HTR-8/SVneo (cell line): ENCODE measurements around the genes SPANXN1, CXorf51B, MAGEA9B, HSFX1, PASD1 and CNGA2.

GRCh38 chrX:145247270-145247767 is at the start of gene SPANXN1:
Gene SPANXN1, plus strand, starts transcription at chrX:145247503.
- RRBS = no CpG with 5 or more reads among the region's 2 CpGs

DNA sequence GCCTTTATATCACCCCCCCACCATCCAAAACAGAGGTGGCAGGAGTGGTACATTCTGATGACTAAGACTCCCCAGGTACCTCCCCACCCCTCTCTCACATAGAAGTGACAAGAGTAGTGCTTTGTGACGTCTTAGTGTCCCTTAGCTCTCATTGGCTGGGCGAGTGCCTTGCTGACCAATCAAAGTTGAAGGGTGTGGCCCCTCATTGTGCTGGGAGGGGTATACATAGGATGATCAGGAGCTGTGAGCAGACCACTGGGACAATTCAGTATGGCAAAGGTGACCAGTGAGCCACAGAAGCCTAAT is at the start of gene CXorf51B:
Gene CXorf51B, plus strand, starts transcription at position 250 of the 306 bp plus-strand sequence.
- RRBS = no CpG with 5 or more reads among the region's 2 CpGs

DNA sequence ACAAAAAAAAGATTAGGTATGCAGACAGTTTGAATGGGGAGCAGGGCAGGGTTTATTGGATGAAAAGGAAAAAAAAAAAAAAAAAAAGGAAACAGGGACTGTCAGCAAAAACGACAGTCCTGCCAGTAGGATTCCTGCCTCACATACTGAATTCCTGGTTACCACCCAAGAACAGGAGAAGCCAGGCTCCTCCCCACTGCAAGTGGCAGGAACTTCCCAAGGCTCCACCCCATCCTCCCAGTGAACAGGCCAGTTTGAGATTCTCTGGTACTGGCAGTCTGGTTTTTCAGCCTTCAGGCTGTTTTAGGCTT is 360.0 kb upstream of the CXorf51A start:
- RRBS = no CpG with 5 or more reads among the region's 1 CpG

DNA sequence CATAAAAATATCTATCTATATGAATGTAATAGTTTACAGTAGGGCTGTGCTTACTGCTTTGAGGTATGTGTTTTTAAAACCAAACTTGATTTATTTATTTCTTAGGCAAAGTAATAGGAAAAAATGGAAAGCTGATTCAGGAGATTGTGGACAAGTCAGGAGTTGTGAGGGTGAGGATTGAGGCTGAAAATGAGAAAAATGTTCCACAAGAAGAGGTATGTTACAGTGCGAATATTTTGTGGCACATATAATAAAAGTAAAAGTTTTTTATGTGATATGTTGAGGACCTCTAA is 24.6 kb downstream of the FMR1 start:
- RRBS = no CpG with 5 or more reads among the region's 1 CpG

- RRBS = no CpG with 5 or more reads among the region's 5 CpGs
Observed at GRCh38 chrX:147945250-147945806, 33.6 kb downstream of the FMR1 start.

GRCh38 chrX:149495549-149495974 is 9.5 kb downstream of the IDS start:
- RRBS = no CpG with 5 or more reads among the region's 3 CpGs

DNA sequence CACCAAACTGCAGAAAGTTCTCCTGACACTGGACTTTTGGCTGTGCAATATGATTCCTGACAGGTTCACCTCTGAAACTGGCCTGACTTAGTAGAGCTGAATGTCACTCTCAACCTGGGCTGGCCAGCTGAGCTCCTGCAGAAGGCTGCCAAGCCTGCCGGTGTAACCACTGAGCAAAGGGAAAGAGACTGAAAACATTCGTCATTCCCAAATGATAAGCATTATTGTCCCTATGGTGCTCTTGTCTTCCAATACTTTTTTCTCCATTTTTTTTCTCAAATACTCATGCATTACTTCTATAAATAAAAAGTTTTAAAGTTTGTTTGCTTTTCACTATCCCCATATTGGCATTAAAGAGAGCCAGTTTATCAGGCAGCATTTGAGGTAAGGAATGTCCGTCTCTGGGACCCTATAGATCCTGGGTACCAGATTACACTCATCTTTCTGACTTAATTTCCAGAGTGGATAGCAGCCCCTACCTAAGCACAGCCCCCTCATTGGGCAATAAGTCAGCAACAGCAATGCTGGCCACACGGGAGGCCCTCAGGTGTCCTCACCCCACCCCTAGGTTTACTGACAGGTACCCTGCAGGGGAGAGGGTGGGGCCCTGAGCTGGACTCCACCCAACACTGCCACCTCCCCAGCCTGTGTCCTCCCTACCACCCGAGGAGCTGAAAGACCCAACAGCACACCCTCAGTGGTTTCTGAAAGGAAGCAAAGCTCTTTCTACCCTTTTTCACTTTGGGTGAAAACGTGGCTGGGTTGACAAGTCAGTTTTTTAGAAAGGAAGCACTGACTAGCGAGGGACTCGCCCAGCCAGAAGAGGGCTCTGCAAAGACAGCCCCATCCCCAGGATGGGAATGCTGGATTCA is 2.5 kb downstream of the IDS start:
- RRBS = no CpG with 5 or more reads among the region's 8 CpGs

GRCh38 chrX:149504002-149504543 is 1.0 kb downstream of the IDS start:
- RRBS = no CpG with 5 or more reads among the region's 10 CpGs

DNA sequence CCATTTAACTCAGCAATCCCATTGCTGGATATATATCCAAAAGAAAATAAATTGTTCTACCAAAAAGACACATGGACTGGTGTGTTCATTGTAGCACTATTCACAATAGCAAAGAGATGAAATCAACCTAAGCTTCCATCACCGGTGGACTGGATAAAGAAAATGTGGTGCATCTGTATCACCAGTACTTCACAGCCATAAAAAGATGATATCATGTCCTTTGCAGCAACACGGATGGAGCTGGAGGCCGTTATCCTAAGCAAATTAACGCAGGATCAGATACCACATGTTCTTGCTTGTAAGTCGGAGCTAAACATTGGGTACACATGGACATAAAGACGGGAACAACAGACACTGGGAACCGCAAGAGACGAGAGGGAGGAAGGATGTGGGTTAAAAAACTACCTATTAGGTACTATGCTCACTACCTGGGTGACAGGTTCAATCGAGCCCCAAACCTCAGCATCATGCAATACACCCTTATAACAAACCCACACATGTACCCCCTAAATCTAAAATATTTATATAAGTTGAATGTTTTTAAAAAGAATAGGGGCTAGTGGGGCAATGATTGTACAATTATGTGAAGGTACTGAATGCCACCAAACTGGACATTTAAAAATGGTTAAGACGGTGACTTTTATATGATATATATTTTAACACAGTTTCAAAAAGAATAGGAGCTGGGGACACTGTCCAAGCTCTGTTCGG is 16.4 kb upstream of the IDS start:
- RRBS = no CpG with 5 or more reads among the region's 11 CpGs

DNA sequence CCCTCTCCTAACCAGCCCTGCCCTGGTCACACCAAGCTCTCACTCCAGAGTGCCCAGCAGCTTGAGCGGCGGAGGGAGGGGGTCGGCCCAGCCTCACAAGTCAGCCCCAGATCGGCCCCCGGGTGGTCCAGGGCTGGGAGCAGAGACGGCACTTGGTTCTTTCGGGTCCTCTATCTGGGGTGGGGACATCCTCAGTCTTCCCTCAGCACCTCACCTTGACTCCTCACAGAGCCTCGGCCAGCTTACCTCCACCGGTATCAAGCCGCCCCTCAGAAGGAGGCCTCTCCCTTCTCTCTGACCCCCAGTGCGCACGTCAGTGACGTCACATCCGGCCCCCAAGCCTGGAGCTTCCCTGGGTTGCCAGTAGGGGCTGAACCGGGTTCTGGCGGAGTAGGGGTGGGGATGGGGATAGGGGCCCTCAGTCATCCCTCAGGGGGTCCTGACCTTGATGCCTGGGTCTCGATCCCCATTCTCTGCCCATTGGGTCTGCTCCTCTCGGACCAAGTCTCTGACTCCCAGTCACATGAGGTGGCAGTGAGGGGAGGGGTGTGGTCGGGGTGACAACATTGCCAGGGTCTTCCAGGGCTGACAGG is at the start of gene MAGEA9B:
Gene MAGEA9B, minus strand, starts transcription at position 312 of the 593 bp plus-strand sequence.
- RRBS = no CpG with 5 or more reads among the region's 19 CpGs

DNA sequence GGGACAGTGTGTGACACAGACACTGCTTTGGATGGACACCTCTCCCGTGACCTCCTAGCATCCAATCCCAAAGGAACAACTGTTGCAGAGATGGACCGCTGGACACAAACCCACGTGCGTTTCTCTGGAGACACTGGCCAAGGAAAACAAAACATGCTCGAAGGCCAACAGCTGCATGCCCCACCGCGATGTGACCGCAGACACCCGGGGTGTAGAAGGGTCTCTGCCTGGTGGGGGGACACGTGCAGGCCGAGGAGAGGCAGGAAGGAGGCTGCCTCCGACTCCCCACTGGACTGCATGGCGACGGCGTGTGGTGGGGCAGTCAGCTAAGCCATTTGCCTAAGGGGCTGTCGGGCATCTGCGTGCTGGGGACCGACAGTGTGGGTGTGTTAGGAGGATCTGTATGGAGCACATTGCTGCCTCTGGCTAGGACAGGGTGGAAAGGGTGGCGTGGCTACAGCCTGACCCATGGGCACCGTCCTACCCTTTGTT is at the start of gene HSFX1:
Gene HSFX1, plus strand, starts transcription at position 272 of the 492 bp plus-strand sequence.
- RRBS = no CpG with 5 or more reads among the region's 20 CpGs

DNA sequence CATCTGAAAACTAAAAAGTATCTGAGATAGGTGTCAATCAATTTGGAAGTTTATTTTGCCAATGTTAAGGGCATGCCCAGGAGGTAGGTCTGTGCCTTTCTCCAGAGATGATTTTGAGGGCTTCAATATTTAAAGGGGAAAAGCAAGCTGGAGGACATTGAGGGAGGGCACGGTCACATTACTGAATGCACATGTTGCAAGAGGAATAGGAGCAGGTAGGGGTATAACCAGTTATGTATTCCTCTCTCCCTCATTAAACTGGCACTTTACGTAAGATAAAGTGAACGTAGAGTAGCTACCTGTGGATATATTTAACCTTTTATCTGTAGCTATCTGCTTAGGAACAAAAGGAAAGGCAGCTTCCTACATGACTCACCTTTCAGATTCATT is 36.6 kb downstream of the MAGEA9 start:
- RRBS = no CpG with 5 or more reads among the region's 3 CpGs

DNA sequence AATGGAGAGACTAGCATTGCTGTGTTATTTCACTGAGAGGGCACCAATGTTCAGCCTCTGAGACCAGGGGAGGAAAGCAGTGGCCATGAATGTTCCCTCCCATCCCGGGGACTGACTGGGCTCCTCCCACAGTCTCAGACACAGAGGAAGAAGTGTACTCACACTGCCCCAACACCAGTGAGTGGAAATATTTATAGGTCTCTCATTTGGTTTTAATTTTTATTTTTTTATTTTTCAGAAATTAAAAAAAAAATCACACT is 25.1 kb upstream of the EOLA2 start:
- RRBS = no CpG with 5 or more reads among the region's 1 CpG

GRCh38 chrX:150363662-150364621 is 825 bp downstream of the MAMLD1 start:
- RRBS = 7% methylated on average over 27 of the region's 81 CpGs

GRCh38 chrX:150692748-150693083 is 480 bp upstream of the MTMR1 start:
- RRBS = 13% methylated on average over 1 of the region's 10 CpGs

DNA sequence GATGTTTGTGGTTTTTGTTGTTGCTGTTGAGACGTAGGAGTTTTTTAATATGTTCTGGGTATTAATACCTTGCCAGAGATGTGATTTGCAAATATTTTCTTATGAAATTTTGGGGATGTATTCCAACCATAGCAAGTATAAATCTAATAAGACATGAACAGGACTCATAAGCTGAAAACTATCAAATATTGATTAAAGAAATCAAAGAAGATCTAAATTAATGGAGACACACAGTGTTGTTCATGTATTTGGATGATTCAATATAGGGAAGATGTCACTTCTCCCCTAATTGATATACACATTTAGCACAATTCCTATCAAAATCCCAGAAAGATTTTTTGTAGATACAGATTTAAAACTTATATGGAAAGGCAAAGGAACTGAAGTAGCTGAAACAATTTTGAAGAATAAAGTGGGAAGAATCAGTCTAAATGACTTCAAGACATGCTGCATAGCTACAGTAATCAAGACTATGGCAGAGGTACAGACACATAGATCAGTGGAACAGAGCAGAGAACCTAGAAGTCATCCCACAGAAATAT is 13.3 kb downstream of the MTMR1 start:
- RRBS = no CpG with 5 or more reads among the region's 1 CpG

- RRBS = 10% methylated on average over 9 of the region's 50 CpGs
Observed at GRCh38 chrX:150899141-150900119, 962 bp upstream of the CD99L2 start.

GRCh38 chrX:151563331-151563945 is at the start of gene PASD1:
Gene PASD1, plus strand, starts transcription at chrX:151563675.
- RRBS = no CpG with 5 or more reads among the region's 20 CpGs

DNA sequence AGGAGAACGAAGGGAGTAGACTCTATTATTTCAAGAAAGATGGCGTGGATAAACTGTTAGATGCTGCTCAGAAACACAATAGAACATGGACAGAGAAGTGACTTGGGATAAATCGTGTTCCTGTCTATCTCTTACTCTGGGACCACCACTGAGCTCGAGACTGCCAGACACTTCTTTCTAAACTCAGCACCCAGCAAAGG is at the start of gene CNGA2:
Gene CNGA2, plus strand, starts transcription at position 15 of the 200 bp plus-strand sequence.
- RRBS = no CpG with 5 or more reads among the region's 4 CpGs

GRCh38 chrX:152832006-152832255 is 1.1 kb downstream of the NSDHL start:
- RRBS = no CpG with 5 or more reads among the region's 6 CpGs